Cardiac muscle cell (in vitro differentiated cells and primary cell): ENCODE measurements around a stretch of chr21.

DNA sequence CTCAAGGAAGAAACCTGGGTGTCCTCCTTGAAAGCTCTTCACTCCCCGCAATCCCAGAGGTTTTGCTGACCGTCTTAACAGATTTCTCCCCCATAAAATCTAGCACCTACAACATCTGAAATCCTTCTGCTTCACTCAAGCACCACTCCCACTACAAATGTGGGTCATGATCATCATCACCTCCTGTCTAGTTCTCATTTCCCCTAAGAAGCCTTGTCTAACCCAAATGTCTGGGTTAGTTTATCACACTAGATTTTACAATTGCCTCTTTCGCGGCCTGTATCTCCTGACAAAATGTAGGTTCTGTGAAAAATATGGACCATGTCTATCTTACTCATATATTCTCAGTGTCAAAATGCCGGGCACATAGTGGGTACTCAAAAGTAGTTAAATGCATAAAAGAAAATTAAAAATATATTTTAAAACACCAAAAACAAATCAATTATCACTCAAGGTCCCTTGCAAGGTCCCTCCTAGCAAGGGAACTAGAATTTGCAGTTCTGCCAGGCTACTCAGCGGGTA, 19.7 kb downstream of the C21orf91 start:
- RAMPAGE, long total RNA = no peak
- RRBS = no CpG with 5 or more reads among the region's 6 CpGs

DNA sequence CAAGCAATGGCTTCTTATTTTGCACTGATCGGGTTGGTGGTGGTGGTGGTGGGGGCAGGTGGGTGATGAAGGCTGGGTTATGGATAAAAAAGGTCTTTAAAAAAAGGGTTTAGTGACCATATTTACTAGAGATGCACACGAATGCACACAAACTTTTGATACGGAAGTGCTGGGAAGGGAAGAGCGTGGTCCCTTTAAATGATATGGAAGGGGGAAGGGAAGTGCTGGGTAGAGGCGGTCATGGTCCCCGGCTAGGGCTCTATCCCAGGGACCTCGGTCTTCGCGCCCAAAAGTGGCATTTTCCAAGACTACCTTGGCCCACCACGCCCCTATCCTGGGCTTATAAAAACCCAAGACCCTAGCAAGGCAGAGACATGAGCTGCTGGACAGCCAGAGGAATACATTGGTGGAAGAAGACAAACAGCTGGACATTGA, 1720.4 kb downstream of the MRPL39 start:
- RAMPAGE, long total RNA = no peak
- RRBS = no CpG with 5 or more reads among the region's 10 CpGs

- RAMPAGE, long total RNA = no peak
- RRBS = no CpG with 5 or more reads among the region's 6 CpGs
These were observed 55.5 kb downstream of the GABPA start for GRCh38 chr21:25790120-25790765.

DNA sequence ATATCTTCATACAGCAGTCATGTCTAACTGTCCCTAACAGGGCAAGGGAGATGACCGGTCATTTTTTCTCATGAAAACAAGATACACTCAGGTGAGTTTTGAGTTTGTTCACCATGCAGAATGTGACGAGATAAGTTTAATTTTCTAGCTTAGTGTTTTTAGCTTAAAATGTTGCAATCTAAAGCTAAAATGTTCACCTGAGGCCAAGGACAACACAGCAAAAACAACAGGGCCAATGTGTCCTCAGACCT, 144.3 kb downstream of the GABPA start:
- RAMPAGE, long total RNA = no peak
- RRBS = no CpG with 5 or more reads among the region's 2 CpGs

GRCh38 chr21:26107585-26108002, 63.0 kb downstream of the APP start:
- RAMPAGE, long total RNA = no peak
- RRBS = no CpG with 5 or more reads among the region's 2 CpGs

GRCh38 chr21:26452721-26452997, 120.4 kb downstream of the CYYR1 start:
- RAMPAGE, long total RNA = no peak

GRCh38 chr21:26555590-26556043, 17.5 kb downstream of the CYYR1 start:
- RAMPAGE, long total RNA = no peak
- RRBS = no CpG with 5 or more reads among the region's 1 CpG

DNA sequence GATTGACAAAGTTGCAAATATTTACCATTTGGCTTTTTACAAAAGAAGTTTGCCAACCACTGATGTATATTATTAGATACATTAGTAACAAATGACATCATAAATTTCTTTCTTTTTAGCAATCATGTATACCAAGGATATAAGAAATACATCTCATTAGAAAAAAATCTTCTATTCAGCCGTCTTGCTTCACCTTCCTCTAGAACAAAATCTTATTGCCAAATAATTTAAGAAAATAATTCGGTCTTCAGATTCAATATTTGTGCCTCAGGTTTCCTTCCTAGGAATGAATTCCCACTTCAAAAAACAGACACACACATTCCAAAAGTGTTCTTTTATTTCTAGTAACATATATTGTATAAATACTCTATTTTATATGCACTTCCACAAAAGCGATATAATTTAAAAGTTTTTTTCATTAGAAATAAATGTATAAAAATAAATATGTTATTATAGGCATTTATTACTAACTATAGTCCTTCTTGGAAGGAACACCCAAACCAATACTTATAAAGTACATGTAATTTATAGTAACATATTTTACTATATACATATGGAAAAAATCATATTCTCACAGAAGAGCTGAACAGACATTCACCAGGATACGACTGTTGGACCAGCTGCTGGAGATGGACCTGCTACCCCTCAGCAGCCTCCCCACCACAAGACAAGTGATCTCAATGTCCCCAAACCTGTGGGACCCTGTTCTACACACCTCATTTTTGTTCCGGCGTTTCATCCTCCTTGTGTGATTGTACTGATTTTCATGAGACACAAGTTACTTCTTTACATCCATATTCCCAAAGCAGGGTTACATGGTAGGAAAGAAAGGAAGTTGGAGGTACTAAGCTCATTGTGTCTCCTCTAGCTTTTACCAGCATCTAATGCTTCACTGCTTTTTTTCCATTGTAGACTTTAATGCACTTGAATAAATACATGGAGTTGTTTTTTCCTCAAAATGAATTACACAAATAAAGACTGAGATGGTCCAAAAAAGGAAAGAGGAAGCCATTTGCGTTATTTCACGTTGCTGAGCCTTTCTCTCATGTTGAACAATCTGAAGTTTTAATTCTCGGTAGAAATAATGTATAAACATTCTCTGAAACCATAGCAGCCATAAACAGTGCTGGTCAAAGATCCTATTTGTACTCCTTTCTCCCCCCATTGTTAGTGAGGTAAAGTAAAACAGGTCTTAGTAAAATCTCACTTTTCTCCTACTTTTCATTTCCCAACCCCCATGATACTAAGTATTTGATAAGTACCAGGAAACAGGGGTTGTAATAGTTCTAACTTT, 8.8 kb downstream of the ADAMTS1 start:
- RAMPAGE, long total RNA = no peak
- RRBS = no CpG with 5 or more reads among the region's 9 CpGs

- RAMPAGE, long total RNA = no peak
- RRBS = no CpG with 5 or more reads among the region's 13 CpGs
These were observed 7.5 kb downstream of the ADAMTS1 start for GRCh38 chr21:26837276-26838524.

DNA sequence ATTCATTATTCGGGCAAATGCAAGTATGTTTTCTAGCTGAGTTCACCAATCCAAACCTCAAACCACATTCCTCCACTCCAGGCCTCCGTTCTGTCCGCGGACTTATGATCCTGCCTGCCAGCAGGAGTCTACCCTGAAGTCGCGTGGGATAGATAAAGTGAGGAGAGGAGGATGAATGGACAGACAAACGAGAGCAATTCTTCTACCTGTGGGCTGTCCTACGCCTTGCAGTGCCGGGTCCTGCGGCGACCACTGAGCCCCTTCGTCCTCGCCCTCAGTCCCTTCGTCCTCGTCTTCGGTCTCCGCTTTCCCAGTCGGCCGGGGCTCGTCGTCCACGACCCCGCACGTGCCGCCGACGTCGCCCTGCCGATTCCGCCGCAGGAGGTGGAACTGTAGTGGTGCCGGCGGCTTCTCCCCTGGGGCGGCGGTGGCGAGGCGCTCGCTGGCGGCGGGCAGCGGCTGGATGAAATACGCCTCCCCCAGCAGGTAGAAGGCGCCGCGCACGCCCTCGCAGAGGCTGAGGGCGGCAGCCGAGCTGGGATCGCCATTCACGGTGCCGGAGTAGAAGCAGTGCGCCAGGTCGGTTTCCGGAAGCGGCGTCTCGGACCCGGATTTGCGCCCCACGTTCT, 1.1 kb downstream of the ADAMTS1 start:
- RAMPAGE, long total RNA = no peak
- RRBS = 1% methylated on average over 19 of the region's 61 CpGs

DNA sequence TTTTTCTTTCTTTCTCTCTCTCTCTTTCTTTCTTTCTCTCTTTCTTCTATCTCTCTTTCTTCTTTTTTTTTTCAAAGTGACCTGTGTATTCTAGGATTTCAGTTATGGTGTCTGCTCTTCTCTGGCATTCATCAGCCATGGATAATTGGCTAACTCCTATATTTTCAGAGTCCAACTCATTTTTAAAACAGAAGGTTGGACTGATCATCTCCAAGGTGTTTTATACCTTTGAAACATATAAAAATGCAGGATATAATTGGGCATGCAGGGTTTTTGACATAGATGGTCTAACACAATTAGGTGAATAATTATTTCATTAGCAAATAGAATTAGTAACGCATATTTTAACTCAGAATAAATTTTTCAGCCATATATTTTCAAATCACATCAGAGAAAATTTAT, 38.2 kb downstream of the ADAMTS5 start:
- RAMPAGE, long total RNA = no peak
- RRBS = no CpG with 5 or more reads among the region's 1 CpG

DNA sequence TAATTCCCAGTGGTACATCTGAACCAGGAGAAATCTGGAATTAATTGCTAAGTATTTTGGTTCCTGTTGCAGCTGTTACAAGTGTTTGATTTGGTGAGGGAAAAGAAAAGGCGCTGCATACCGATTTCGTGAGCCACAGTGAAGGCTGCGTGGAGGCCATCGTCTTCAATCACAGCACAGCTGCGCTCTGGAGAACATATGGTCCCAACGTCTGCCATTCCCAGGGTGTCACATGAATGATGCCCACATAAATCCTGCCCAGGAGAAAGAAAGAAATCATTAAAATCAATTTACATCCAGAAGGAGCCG, 12.3 kb downstream of the ADAMTS5 start:
- RAMPAGE, long total RNA = no peak
- RRBS = no CpG with 5 or more reads among the region's 8 CpGs

GRCh38 chr21:27307253-27307779, 340.4 kb upstream of the ADAMTS5 start:
- RAMPAGE, long total RNA = no peak
- RRBS = no CpG with 5 or more reads among the region's 1 CpG

- RAMPAGE, long total RNA = no peak
- RRBS = no CpG with 5 or more reads among the region's 2 CpGs
These were observed 423.5 kb upstream of the ADAMTS5 start for GRCh38 chr21:27390409-27390837.

DNA sequence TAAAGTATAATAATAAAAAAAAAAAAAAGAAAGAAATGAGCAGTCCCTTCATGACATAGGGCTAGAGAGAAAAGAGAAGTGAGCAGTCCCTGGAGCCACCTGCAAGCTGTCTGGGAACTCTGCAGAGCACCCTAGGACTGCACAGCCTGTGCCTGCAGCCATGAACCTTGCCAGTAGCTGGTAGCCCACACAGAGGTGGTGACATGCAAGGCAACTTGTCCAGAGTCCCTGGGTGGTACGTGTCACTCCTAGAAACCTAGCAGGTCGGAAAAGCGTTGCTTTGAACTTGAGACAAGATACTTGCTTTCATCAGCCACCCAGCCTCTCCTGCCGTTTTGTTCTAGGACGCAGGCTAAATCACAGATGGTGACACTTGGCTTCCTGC, 153.4 kb downstream of the N6AMT1 start:
- RAMPAGE, long total RNA = no peak
- RRBS = no CpG with 5 or more reads among the region's 5 CpGs

GRCh38 chr21:28770412-28771397, 114.5 kb downstream of the N6AMT1 start:
- RAMPAGE, long total RNA = no peak
- RRBS = no CpG with 5 or more reads among the region's 5 CpGs

DNA sequence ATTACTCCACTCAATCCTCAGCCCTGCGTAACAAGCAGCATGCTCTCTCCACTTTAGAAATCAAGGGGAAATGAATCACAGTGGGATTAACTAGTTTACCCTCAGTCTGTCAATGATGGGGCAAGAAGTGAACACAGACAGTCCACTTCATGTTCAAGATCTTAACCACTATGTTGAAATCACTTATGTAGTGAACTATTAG, 57.8 kb downstream of the N6AMT1 start:
- RAMPAGE, long total RNA = no peak
- RRBS = no CpG with 5 or more reads among the region's 1 CpG

- RAMPAGE, long total RNA = no peak
- RRBS = no CpG with 5 or more reads among the region's 2 CpGs
These were observed 5.6 kb upstream of the CCT8 start for GRCh38 chr21:29079079-29079483.

DNA sequence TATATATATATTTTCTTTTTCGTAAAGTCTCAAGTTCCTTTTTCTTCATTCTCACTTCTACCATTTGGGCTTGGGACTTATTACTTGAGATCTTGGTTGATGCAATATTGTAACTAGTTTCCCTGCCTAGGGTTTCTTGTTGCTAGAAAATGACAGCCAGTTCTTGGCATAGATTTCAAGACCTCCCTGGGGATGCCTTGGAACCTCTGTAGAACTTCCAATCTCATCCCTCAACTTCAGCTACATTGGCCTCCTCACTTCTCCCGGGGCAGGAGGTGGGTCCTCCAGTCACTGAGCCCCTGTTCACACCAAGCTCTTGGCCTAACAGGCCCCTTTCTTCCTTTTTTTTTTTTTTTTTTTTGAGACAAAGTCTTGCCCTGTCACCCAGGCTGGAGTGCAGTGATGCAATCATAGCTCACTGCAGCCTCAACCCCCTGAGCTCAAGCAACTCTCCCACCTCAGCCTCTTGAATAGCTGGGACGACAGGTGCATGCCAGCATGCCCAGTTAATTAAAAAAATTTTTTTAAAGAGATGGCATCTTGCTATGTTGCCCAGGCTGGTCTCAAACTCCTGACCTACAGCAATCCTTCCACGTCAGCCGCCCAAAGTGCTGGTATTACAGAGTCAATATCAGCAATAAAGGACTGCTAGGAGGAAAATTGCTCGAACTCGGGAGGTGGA, 33.0 kb downstream of the MAP3K7CL start:
- RAMPAGE, long total RNA = no peak
- RRBS = no CpG with 5 or more reads among the region's 7 CpGs

GRCh38 chr21:29182062-29182516, 51.6 kb downstream of the MAP3K7CL start:
- RAMPAGE, long total RNA = no peak
- RRBS = no CpG with 5 or more reads among the region's 5 CpGs